ENCODE data around the genes PARD6A and EDC4.

DNA sequence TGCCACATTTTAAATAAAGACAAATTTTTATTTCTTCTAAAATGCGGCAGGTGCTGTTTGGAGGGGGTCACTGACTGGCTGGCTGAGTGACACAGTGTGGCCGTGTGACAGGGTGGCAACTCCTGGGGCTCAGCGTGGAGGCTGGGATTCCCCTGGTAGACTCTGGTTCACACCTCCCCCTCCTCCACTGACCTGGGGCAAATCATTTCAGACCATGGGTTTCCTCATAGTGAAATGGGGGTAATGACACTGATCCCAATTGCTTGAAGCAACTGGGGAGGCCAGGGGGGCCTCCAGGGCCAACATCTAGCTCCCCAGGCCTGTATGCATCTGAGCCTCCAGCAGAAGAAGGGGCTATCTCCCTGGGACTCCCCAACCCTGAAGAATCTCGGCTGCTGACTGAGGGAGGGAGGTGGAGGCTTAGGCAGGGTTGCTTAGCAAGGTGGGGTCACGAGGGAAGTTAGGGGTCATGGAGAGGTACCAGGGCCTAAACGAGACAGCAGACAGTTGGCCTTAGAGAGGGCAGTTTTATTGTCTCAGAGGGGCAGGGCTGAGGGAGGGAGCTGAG is 6.7 kb downstream of the HSD11B2 start:
- PRO-cap, result no peak

DNA sequence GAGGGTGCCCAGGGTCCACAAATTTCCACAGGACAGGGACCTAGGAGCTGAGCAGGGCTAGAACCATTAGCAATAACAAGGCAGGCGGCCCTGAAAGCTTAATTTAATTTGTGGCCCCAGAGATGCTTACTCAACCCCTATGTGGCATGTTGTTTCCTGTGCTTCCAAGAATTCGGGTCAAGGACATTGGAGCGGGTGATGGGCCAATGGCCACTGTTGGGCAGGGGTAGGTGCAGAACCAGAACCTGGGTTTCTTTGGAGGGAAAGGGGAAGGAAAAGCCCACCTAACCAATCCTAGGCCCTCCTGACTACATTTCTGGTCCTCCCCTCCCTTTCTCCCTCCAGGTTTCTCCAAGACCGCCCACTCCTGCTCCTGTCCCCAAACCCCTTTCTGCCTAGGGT is 419 bp upstream of the AGRP start:
- PRO-cap, result no peak

GRCh38 chr16:67529614-67530878 is 1.4 kb downstream of the RIPOR1 start:
- PRO-cap, result bidirectional peak, plus-strand start at chr16:67529740, minus-strand start at chr16:67529717; bidirectional peak, plus-strand start at chr16:67530601, minus-strand start at chr16:67530287

- PRO-cap, result no peak
Observed at GRCh38 chr16:67561027-67561851, 1.1 kb upstream of the CTCF start.

DNA sequence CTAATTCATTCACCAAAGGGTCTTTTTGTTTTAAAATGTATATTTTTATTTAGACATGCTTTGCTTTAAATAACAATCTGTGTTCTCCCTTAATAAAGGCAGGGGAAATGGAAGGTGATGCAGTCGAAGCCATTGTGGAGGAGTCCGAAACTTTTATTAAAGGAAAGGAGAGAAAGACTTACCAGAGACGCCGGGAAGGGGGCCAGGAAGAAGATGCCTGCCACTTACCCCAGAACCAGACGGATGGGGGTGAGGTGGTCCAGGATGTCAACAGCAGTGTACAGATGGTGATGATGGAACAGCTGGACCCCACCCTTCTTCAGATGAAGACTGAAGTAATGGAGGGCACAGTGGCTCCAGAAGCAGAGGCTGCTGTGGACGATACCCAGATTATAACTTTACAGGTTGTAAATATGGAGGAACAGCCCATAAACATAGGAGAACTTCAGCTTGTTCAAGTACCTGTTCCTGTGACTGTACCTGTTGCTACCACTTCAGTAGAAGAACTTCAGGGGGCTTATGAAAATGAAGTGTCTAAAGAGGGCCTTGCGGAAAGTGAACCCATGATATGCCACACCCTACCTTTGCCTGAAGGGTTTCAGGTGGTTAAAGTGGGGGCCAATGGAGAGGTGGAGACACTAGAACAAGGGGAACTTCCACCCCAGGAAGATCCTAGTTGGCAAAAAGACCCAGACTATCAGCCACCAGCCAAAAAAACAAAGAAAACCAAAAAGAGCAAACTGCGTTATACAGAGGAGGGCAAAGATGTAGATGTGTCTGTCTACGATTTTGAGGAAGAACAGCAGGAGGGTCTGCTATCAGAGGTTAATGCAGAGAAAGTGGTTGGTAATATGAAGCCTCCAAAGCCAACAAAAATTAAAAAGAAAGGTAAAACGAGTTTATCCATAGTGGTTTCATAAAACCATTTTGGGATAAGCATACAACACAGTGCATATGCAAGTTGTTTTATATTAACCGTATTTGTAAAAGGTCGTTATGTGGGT is 33.9 kb upstream of the CARMIL2 start:
- PRO-cap, result no peak

GRCh38 chr16:67660075-67661186 is at the start of gene PARD6A:
PARD6A (plus strand) TSS chr16:67660960.
- PRO-cap, result bidirectional peak, plus-strand start at chr16:67660364, minus-strand start at chr16:67660286; bidirectional peak, plus-strand start at chr16:67660933, minus-strand start at chr16:67660858

GRCh38 chr16:67672221-67673007 is 5.8 kb downstream of the C16orf86 start:
- PRO-cap, result no peak

DNA sequence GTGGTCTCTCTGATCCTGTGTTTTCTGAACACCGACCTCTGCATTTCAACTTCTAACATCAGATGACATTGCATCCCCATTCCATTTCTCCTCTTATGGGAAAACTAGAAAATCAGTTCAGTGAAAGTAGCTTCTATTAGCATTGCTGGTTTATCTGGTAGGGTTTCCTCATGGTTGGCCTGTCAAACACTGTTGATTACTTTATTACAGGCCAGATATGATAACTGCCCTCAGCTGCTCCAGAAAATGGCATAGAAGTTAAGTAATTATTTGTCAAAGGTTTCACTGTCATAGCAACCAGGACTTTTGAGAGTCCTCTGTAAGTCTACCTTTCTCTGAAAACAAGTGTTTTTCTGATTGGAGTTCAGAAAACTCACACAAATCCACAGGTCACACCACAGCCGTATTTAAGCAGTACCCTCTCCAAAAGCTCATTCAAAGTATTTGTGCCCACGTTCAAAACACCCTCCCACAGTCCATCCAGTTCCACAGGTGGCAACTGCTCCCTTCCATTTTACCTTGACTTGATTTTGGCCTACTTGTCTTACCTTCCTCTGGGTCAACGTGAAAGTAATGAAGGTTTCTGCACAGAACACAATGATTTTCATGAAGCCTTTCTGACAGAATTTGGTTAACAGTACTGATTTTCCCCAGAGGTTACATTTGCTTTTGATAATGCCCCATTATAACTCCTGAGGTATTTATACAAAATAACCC is 2.9 kb downstream of the GFOD2 start:
- PRO-cap, result no peak

DNA sequence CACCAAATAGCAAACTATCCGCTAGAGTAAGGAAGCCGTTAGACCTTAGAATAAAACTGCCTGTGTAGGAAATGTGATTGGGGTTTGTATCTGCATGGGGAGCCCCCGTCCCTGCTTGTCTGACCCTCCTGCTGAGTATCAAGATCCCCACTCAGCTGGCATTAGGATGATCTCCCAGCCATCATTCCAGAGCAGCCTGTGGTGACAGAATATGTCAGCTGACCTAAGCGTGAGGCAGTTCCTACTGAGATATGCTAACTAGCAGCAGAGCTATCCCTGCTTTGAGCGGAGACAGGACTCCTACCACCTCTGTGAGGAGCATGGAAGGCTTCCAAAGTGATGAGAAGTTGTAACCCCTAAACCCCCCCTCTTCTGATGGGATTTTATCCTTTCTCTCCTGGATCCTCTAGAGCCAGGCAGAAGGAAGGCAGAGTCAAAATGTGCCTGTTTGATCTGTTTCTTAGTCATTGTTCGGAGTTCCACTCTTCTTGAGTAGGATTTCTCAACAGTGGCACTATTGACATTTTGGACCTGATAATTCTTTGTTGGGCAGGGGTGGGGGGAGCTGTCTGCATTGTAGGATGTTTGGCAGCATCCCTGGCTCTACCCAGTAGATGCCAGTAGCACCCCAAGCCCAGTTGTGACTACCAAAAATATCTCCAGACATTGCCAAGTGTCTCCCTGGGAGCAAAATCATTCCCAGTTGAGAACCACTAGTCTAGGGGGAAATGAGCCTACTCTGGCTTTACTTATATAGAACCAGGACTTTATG is 888 bp upstream of the GFOD2 start:
- PRO-cap, result no peak

DNA sequence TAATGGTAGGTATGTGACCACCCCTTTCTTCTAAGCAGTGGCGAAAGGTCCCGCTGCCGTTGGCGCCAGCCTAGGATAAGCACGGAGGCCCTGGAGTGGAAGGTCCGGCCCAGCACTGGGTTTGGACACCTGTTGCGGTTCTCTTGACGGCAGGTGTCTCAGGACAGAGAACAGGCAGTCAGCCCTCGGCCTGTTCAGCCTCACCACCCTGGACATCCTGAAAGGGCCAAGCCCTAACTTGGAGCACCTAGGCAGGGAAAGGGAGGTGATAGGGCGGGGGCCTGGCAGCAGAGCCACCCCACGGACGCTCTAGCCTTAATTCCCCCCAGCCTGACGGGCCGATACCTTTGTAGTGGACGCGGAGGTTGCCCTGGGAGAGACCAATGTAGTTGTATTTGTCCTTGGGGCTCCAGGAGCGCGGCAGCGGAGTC is 388 bp downstream of the RANBP10 start:
- PRO-cap, result no peak

DNA sequence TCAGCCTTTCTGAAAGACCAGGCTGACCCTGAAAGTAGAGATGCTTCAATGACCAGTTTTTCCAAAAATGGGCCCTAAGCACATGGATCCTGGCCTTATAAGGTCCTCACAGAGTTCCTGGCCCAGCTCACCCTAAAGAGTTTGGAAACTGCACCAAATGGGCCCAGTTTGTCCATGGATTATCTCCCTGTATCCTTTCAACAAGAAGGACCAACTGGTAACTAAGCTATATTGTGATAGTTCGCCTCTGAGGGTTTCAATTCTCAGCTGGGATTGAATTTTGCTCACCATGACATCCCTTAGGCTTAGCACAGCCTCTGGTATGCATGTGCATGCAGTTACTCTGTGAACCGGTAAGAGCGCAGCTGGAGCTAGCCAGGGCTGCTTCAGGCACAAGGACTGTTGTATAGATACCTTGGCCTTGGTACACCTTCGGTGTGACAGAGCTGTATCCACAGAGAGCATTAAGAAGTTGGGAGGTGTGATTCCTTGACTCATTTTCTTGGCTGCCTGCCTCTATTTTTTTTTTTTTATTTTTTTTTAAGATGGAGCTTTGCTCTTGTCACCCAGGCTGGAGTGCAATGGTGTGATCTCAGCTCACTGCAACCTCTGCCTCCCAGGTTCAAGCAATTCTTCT is 2.3 kb downstream of the THAP11 start:
- PRO-cap, result no peak

DNA sequence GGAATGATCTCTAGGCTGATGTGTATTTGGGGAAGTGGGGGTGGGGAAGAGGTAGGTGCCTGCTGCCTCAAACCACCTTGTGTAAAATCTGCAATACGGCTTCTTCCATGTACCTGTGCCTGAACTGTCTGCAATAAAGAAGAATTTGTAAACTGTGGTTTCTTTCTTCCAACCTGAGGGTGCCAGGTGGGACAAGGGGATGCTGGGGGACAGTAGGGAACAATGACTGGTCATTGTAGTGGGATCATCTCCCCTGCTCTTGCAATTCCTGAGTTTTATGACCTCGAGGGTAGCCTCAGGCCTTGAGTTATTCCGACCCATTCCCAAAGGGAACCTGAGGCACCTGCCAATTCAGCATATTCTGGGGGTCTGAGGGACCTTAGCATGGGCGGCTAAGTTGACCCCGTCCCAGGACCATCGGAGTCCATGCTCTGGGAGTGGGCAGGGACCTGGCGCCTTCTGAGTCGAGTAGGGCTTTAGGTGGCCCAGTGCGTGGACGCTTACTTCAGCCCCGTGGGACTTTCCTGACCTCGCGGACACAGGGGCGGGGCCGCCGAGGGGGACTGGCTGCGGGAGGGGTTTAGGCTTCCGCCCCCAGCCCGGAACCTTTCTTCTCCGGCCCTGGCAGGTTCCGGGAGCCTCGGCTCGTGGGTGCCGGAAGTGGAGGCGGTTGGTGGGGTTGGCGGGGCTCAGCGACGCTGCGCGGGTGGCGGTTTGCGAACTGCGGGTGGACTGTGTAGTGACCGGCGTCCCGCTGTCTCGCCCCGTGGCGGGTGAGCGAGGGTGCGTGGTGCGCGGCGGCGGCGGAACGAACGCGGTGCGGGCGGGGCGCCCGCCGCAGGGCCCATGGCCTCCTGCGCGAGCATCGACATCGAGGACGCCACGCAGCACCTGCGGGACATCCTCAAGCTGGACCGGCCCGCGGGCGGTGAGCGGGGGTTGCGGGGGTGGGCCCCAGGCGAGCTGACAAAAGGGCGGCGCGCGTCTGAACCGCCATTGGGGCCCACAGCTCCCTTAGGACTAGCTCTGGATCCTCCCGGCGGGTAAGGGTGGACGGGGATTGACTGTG is at the start of gene EDC4:
Gene EDC4, plus strand, starts transcription at position 637 of the 1,069 bp plus-strand sequence.
- PRO-cap, result bidirectional peak, plus-strand start at position 663 of the sequence, minus-strand start at position 470 of the sequence

DNA sequence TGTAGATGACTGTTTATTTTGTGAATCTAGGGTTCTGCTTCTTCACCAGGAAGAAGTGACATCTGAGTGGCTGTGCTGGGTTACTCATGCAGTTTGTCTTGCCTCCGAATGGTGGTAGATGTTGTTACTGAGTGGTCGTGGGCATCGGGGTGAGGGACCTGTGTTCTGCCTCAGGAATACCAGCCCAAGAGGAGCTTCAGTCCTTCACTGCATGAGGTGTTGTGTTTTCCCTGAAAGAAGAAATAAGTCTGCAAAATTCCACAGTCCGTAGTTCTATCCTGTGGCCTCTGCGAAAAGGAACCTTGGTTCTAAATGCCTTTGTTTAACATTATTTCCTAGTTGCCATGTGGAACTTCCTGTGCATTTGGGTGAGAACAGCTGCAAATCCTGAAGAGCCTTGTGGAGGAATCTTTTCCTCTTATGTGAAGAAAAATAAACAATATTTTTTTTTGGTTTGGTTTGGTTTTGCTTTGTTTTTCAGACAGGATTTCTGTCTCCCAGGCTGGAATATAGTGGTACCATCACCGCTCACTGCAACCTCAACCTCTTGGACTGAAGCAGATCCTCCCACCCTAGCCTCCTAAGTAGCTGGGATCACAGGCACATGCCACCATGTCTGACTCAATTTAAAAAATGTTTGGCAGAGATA is 9.8 kb downstream of the PSKH1 start:
- PRO-cap, result no peak

GRCh38 chr16:67907400-67907797 is 14.3 kb downstream of the PSKH1 start:
- PRO-cap, result no peak

DNA sequence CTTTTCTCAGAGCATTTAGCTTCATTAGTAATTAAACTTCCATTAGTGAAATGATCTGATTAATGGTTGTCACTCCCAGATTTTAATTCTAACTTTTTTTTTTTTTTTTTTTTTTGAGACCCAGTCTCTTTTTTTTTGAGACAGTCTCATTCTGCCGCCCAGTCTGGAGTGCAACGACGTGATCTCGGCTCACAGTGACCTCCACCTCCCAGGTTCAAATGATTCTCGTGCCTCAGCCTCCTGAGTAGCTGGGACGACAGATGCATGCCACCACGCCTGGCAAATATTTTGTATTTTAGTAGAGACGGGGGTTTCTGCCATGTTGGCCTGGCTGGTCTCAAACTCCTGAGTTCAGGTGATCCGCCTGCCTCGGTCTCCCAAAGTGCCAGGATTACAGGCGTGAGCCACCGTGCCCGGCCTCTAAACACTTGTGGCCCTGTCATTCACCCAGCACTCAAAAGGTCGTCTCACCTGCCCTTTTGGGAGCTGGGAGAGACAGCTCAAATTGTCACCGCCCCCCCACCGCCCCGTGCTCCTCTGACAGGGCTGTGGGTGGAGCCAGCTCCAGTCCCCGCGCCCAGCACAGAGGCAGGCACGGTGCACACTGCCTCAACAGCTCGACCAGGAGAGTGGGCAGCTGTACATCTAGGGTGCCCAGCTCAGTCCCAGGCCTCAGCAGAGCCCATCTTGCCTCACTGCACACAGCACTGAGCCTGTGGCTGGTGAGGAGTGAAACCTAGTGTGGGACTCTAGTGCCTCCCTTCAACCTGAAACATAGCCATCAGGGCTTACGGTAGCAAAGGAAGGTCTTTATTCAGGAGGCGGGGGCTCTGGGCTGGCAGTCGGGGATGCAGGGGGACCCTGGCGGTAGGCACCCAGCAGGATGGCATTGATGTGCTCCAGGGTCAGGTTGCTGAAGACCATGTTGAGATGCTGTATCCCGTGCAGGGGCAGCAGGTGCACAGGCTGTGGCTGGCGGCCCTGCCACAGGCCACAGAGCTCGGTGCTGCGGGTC is 2.8 kb upstream of the PSMB10 start:
- PRO-cap, result no peak

DNA sequence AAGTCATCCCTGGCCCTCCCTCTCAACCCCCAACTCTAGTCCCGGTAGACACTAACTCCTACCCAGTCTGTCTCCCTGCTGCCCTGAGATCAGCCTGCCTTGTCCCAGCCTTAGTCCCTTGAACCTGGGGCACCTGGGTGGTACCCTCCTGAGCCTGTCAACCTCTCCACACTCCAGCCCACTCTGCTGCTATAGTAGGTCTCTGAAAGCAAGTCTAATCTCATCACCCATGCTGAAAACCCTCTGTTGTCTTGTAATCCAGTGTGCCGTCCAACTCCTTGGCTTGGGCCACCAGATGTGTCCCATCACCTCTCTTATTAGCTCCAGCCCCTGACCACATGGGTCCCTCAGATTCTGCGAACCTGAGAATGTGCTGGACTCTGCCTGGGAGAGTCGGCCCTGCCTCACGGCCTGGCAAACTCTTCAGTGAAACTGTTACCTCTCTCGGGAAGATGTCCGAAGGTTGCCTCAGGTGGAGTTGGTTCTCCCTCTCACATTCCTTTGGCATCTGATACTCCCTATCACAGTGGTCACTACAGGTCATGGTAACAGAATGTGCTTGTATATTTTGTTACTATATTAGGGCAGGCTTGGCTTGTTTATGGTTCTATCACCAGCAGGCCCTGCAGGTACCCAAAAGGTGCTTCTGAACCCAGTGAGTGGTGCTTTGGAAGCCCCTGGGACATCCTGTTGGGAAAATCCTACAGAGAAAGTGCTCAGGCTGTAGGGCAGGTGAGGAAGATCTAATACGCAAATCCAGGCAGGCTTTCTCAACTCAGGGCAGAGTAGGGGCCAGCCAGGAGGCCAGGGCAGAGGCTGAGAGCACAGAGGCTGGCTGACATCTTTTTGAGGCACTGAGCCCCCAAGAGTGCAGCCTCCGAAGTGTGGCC is 9.8 kb downstream of the SLC12A4 start:
- PRO-cap, result no peak

- PRO-cap, result no peak
Observed at GRCh38 chr16:67959519-67960081, 8.8 kb downstream of the SLC12A4 start.

DNA sequence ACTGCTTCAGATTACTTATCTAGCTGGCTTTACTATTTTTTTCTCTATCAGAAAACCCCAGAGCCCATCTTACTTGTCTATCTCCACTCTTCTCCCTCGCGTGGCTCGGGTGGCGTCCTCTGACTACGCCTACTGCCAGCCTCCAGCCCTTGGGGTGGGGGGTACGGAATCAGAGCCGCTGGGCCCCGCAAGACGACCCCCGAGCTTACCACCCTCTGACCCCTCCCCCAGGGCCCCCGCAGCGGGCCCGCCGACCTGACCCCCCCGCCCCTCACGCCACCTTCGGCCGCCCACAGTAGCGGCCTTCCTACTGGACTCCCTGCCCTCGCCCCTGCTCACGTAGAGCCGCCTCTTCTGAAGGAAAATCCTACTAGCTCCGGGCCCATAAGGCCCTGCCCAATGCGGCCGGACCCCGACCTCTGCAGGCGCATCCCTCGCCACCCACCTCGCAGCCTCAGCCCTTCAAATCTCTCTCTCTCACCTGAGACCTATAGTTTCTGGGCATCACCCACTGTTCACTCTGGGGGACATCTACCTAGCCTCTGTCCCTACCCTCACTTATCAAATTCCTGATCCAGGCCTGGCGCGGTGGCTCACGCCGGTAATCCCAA is 1.1 kb upstream of the SLC12A4 start:
- PRO-cap, result no peak

GRCh38 chr16:67999946-68000378 is 678 bp upstream of the DPEP2 start:
- PRO-cap, result no peak

DNA sequence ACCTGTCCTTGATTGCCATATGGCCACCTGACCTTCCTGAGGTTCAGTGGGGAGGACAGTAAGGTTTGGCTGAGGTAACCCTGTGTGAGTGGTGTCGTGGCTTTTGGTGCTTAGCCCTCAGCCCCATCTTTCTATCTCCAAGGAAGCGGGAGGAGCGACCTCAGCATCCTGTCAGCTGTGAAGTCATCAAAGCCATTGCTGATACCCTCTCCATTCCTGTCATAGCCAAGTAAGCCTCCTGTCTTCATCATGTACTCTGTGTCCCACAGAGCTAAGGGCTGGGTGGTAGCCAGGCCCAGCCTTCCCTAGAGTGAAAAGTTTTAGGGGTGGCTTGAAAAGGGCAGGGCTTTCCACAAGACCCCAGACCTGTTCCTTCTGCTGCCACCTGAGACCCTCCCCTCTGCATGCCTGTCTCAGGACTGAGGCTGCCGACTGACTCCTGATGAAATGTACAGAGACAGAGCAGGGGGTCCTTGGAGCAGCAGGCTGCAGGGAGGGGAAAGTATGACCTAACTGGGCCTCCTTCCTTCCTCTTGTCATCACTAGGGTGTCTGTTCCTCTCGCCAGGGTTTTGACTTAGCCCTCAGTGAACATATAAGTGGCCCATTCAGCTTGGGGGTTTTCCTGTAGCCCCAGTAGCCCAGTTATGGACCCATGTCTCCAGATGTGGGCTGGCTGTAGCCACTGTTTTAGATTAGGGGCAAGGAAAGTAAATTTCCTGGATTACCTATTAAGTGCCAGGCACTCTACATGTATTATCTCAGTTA is 15.0 kb upstream of the NFATC3 start:
- PRO-cap, result no peak